Right cardiac atrium (tissue), 1 donor: ENCODE measurements around a stretch of chr11.

GRCh38 chr11:1477088-1477874 lies 9.3 kb downstream of the MOB2 start:
- PRO-cap, result no peak

DNA sequence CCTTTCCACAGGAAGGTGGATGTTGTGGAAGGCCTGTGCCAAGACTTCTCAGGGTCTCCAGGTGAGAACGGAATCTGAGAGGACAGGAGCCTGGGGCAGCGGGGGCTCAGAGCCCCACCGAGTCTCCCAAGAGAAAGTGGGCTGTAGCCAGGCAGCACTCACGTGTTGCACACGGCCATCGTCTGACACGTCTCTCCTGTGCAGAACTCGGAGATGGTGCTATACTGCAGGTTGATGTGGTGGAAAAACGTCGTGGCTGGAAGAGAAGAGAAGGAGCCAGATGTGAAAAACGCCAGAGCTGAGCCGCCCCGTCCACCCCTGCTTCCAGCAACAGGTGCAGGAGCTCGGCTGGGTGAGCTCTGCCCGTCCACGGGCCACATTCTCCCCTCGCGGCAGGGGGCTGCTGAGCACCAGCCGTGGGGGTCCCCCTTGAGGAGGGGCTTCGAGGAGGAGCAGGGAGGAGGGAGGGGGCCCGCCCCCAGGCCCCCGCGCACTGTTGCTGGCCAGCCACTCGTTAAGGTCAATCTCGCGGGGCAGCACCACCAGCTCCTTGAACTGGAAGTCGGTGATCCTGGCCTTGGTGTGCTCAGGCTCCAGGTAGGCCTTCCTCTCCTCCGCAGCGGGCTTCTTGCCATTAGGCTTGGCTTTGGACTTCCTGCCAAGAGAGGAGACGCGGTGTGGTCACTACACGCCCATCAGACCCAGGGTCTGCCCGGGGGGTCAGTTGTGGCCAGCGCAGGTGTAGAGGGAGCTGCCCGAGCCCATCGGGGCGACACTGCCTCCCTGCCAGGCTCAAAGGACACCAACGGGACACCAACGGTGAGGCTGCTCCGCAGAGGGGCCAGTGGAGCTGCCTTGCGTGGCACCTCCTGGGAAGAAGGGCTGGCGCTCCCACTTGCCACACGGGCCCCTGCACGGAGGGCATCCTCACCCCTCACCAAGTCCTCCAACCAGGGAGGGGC lies 6.1 kb downstream of the MOB2 start:
- PRO-cap, result no peak

DNA sequence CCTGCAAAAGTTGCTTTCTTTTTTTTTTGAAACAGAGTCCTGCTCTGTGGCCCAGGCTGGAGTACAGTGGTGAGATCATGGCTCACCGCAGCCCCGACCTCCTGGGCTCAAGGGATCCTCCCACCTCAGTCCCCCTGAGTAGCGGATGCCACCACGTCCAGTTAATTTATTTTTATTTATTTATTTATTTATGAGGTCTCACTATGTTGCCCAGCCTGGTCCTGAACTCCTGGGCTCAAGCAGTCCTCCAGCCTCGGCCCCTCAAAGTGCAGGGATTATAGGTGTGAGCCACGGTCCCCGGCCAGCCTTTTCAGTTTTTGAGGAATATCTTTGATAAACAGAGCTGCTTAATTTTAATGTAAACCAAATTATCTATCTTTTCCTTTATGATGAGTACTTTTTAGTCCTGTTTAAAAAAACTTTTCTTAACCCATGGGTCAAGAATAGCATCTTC lies 35.6 kb upstream of the MOB2 start:
- PRO-cap, result no peak

GRCh38 chr11:1566250-1566513 lies 5.9 kb downstream of the DUSP8 start:
- PRO-cap, result no peak

GRCh38 chr11:1605863-1606255 lies 2.4 kb downstream of the KRTAP5-3 start:
- PRO-cap, result no peak

- PRO-cap, result no peak
Observed at GRCh38 chr11:1733858-1734485, 16.4 kb downstream of the IFITM10 start.

DNA sequence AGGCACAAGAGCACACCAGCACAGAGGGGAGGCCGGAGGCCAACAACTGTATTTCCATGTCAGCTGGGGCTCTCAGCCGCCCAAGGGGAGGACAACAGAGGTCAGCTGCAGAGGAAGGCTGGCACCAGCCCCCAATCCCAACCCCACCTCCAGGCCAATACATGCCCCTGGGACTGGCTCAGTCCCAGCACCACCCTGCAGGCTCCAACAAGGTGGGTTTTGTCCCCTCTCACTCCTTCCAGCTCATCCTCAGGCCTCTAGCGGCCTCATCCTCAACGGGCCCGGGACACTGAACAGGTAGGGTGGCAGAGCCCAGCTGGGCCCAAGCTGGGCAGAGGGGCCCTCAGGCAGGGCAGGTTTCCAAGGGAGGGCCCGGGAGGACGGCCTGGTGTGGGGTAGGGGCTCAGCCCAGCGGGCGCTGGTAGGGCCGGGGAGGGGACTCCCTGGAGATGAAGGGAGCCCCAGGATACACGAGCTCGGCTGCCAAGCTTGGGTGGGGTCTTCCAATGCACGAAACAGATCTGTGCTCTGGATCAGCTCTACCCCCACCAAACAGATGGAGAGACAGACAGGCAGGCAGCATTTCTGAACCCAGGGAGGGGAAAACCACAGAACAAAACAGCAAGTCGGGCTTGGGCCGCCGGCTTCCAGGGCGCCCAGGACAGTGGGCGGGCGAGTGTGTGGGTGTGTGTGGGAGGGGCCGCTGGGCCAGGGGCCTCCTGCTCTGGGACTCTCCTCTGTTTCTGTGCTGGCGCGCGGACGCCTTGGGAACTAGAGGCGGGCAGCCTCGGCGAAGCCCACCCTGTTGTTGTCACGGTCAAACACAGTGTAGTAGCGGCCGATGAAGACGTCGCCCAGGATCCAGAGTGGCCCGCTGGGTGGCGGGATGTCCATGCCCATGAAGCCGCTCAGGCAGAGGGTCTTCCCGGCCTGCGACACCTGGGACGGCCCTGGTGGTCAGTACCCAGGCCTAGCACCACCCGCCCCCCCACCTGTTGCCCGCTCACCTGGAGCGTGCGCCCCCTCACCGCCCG lies 2.7 kb upstream of the IFITM10 start:
- PRO-cap, result no peak

- PRO-cap, result no peak
Observed at GRCh38 chr11:1777622-1778160, 14.0 kb upstream of the CTSD start.

- PRO-cap, result no peak
Observed at GRCh38 chr11:1846882-1847388, 5.9 kb upstream of the LSP1 start.

- PRO-cap, result no peak
Observed at GRCh38 chr11:1858143-1858751, 5.4 kb downstream of the LSP1 start.

DNA sequence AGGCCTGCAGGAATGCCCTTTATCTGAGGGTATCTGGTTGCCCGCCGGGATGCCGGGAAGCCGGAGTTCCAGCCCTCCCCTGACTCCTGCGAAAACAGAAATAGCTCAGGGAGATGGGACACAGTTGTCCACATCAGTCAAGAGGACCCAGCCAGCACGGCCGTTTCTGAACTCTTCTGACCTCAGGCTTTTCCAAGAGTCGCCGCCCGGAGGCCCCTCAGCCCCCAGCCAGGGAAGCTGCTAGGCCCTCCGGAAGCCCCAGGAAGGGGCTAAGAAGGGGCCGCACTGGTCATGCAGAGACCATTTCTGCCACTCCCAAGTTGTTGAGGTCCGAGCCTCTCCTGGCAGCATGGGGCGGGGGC lies 20.8 kb downstream of the MRPL23 start:
- PRO-cap, result unidirectional peak, plus-strand start at position 108 of the sequence

DNA sequence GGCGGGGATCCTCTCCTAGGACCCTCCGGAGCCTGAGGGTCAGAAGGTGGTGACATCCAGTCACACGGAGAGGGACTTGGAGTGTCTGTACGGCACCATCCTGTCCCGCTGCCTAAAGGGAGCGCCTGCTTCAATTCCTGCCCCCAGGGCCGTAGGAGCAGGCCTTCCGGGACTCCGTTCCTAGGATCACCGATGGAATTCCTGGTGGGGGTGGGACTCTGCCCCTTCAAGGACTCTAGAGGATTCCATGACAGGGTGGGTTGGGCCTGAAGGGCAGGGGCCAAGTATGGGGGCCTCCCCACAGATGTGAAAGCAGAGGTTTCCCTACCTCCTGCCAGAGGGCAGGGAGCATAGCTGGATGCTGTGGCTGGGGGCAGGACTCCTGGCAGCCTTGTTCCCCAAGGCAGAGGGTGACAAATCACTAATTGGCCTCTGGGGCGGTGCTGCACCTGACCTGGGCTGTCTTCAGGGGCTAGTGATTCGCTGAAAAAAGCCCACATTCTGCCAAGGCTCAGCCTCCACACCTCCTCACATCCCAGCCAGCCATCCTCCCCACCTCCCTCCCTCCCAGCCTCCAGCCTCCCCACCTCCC lies 33.2 kb upstream of the TH start:
- PRO-cap, result no peak

DNA sequence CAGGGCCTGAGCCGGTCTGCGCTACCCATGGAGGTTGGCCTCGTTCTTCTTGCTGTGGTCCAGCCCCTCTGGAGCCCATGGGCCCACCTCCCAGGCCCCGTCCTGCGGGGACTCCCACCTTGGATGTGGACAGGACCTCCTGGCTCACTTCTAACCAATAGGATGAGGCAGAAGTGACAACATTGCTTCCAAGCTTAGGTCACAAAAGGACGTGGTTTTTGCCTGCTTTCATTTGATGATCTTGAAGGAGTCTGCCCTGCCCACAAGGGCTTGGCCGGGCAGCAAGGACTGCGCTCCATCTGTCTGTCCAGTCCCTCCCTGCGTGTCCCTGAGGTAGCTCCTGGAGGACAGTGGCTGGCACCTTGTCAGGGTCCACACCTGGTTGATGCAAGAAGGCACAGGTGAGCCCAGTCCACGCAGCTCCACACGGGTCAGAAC lies 38.5 kb upstream of the TH start:
- PRO-cap, result no peak

DNA sequence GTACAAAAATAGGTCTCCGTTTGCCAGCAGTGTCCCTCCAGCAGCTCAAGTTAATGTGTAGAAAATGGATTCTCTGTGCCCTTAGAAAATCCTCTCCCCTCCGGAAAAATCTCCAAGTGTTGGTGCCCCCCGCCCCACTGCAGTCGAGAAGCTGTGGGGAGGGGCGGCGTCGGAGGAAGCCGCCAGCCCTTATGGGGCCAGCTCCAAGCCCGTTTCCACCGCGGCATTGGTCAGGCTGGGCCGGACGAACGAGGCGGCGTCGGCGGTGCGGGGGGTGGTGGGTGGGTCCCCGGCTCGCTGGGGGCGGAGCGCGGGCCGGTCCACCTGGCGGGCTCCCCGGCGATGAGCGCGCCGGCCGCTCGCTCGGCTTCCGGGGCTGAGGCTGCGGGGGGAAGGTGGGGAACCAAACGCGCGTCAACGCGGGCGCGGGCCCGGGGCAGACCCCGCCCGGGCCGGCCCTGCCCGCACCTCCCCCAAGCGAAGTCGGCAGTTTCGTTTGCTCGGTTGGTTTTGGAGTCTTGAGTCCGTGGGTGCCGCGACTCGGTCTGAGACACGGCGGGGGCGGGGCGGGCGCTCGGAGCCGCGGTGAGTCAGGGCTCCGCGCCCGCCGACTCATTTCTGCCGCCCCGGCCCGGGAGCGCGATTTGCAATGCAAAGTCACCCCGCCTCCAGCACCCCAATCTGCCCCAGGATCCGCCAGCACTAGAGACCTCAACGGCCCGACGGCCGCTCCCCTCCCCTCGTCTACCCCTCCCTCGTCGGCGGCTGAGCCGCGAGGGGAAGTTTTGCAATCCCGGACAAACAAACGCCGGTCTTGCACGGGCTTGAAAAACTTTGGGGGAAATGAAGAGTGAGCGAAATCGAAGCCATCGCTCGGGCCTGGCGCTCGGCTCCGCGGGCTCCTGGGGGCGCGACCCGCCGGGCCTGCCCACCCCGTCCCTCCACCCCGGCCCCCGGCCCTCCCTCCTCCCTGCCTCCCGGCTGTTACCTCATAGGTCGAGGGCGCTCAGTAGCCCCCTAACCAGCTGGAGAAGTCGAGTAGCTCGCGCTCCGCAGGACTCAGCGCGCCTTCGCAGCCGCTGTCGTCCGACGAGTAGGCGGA lies 1.3 kb downstream of the ASCL2 start:
- PRO-cap, result bidirectional peak, plus-strand start at position 699 of the sequence, minus-strand start at position 620 of the sequence

- PRO-cap, result bidirectional peak, plus-strand start at chr11:2303234, minus-strand start at chr11:2302935
Observed at GRCh38 chr11:2302823-2303461, 1.1 kb downstream of the TSPAN32 start.

GRCh38 chr11:2314861-2315929 lies 13.4 kb downstream of the TSPAN32 start:
- PRO-cap, result bidirectional peak, plus-strand start at chr11:2315343, minus-strand start at chr11:2315123; bidirectional peak, plus-strand start at chr11:2315548, minus-strand start at chr11:2315515

GRCh38 chr11:2335591-2336115 lies 33.8 kb downstream of the TSPAN32 start:
- PRO-cap, result no peak

GRCh38 chr11:2384344-2385066 lies 7.4 kb downstream of the CD81 start:
- PRO-cap, result no peak

- PRO-cap, result no peak
Observed at GRCh38 chr11:2386594-2386970, 9.5 kb downstream of the CD81 start.

- PRO-cap, result no peak
Observed at GRCh38 chr11:2396131-2396520, 4.4 kb upstream of the TSSC4 start.